SEM (cell line): ENCODE measurements around the genes SYTL3 and IGF2R.

DNA sequence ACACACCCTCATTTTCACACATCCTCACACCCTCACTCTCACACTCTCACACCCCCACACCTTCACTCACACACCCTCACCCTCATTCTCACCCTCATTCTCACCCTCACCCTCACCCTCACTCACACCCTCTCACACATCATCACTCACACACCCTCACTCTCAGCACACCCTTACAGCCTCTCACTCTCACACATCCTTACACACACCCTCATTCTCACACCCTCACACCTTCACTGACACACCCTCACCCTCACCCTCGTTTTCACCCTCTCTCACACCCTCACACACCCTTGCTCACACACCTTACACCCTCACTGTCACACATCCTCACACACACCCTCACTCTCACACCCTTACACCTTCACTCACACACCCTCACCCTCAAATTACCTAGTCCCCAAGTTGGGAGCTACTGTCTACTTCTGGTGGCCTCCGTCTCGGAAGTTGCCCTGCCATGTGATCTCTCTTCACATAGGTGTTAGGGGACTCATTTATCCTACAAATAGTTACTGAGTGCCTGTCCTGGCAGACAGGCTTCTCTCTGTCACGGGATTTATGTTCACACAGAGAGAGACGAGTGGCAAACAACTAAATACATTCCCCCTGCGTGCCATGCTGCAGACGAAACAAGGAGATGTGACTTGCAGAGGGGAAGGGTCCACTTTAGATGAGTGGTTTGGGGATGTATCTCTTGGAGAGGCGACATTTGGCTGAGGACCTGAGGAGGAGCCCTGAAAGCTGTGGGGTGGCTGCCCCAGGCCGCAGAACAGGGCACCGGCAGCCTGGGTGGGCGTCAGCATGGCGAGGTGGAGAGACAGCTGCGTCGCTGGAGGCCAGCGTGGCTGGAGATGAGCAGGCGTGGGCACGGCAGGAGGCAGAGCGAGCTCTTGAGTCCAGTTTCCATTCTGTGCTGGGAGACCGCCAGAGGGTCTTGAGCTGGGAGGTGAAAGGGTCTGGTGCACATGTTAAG, 17.4 kb downstream of the DYNLT1 start:
- PRO-cap = no peak

DNA sequence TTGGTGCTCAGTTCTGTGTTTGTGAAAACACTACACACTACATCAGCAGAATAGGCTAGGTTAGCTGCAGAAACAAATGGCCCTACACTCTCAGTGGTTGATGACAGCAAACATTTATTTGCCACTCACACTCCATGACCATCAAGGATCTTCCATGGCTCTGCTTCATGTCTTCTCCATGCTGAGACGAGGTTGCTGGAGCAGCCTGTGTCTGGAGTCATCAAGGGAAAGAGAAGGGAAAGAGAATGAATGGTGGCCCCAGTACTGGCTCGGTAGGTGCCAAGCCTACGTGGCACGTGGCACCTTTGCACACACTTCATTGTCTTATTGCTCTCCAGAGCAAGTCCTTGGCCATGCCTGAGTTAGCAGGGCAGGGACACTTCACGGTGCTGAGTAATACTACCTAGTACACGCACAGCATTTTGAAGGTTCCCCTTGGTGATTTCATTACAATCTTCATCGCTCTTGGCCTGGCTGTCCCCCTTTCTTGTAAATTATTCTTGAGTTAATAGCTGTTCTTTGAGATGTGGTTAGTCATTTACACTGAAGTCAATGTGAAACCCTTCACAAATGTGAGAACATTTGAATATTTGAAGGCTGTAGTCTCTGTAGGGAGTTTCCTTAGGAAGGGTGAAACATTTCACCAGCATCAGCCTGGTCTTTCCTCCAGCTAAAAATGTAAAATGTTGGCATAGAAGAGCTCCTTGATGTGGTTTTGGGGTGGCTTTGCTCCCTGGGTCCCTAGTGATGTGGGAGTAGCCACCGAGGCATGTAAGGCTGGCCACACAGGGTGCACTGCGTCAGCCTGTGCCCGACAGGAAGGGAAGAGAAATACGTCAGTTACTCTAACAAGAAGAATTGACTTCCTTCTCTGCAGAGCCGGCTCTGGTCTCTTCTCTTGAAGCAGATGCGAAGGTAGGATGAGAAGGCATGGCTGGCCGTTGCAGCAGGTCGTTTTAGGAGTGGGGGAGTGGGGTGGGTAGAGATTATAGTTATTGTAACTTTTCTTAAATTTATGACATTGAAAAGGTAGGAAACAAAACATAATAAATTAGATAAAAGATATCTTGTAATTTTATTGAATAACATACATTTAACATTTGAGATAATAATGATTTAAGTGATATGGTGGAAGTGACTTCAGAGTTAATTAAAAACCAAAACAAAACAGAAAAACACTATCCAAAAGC, at the start of gene SYTL3:
Gene SYTL3, plus strand, starts transcription at position 891 of the 1,190 bp plus-strand sequence.
- PRO-cap = bidirectional peak, plus-strand start at position 906 of the sequence, minus-strand start at position 680 of the sequence

DNA sequence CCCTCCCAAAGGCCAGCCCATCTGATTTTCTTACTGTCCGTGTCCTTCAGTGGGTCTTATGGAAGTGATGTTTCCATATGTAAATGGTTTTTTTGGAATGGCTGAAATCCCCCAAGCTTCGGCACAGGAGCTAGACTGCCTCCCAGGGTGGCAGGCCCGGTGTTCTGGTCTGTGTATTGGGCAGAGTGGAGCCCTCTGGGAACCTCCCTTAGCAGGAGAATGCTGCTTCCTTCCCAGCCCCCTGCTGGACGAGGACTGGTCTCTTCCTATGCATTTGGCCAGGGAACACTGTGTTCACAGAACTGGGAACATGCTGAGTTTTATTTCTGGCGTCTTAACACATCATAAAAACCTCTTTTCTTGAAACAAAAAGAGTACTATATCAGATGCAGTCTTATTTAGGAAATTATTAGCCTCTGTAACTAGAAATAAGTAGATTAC, 56.5 kb downstream of the SYTL3 start:
- PRO-cap = no peak

DNA sequence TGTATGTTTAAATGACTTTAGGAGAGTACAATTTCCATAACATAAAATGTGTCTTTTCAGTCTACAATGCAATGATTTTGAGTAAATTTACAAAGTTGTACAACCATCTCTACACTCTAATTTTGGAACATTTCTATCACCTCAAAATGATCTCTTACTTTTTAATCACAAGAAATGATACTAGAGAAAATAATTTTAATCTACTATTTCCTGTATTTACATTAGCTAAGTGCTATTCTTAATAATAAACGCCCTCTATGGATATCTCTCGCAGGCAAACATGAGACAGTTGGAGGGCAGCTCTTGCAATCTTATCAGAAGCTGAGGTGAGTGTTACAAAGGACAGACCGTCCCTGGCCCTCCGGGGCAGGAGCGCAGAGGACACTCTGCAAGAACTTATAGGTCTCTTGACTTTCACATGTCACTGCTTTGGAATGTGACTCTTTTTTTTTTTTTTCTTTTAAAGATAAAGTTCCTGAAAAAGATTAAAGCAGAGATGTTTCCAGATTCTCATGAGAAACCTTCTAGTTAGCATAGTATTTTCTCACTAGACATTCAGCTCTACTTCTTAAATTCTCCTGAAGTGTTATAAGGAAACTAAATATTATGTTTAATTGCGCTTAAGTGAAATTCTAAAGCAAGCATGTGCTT, 57.2 kb downstream of the SYTL3 start:
- PRO-cap = no peak

- PRO-cap = no peak
Measured at GRCh38 chr6:158751786-158752436, 67.3 kb downstream of the EZR start.

DNA sequence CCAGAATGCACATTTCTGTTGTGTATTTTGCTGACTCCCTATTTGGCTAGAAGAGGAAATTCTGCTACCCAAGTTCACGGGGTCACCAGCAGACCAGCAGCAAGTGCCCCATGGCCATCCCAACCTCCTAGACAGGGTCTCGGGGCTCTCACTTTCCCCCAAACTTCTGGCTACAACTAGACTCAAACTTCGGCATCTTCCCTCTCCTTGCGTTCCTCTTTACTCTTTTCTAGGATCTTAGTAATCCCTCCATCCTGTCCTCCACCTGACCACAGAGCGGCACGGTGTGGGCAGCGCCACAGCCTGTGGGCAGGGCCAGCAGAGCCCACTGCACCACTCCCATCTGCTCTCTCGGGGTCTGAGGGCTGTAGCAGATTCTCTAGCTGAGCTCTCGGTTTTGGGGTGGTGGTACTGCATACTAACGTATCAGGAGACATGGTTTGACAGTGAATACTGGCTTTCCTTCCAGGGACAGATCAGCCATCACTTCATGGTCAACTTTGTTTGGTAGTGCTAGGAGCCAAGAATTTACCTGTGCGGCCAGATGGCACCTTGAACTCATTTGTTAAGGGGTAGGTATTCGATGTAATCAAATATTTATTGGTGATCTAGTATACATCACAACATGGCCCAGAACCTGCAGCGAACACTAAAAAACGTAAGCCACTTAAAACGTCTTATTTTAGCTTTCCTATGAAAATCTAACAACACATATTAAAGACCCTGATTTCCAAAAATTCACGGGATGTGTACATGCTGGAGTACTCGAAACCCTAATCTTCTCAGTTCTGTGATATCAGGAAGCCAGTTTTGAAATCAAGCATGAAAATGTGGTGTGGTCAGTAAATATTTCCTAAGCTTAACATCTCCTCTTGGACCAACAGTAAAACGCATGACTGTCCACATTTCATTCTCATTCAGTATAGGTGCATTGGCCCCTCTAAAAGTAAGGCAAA, 57.3 kb downstream of the EZR start:
- PRO-cap = no peak

GRCh38 chr6:158769284-158770152, 49.6 kb downstream of the EZR start:
- PRO-cap = no peak

GRCh38 chr6:158801362-158802292, 17.5 kb downstream of the EZR start:
- PRO-cap = no peak

DNA sequence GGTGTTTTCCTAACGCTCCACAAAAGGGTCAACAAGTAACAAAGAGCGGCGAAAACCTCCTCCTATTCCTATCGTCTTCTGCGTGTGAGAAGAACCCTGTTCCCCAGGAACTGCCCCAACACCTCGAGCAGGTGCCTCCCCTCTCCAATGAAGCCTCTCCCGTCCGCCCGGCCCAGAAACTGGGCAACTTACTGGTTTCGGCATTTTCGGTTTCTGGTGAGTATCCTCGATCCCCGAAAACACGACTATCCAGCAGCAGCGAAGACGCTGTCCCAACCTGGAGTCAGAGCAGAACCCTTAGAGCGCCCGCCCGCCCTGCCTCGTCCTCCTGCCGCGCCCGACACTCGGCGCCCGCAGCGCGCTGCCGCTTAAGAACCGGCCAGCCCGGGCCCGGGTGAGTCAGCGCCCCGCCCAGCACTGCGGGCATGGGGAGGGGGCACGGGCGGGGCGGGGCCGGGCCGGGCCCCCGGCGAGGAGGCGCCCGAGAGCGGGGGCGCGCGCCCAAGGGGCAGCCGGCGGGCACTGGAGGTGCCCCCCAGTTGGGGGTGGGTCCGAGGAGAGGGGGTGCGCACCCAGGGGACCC, 1.2 kb downstream of the EZR start:
- PRO-cap = bidirectional peak, plus-strand start at position 484 of the sequence, minus-strand start at position 346 of the sequence

DNA sequence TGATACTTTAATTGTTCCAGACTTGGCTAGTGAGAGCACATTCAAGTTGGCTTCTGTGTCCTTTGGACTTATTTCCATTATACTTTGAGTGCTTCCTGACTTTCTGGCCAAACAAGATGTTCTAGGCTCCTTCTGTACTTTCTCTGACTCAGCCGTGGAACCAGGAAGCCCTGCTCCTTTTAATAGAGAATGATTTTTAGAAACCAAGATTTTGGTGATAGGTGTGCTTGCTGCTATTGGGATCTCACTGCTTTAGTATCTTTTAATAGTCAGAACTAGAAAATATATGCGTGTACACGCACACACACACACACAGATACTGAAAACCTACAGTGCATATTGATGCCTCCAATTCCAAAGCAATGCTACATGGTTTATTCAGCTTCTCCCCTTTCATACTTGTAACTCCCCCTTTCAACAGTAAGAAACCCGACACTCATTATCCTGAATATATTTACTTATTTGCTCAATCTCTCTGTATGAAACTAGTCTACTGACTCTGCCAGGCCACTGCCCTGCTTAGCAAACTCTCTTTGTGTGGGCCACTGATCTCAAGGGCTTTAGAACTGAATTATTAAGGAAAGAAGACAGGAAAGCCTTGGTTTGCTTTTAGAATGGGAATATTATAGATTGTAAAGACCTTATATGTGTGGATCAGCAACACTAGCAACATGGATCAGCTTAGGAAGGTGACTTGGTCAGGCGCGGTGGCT, 42.7 kb upstream of the EZR start:
- PRO-cap = no peak

- PRO-cap = unidirectional peak, minus-strand start at chr6:158868287
Measured at GRCh38 chr6:158868094-158868433, 48.9 kb upstream of the EZR start.

GRCh38 chr6:158897217-158897688, 78.1 kb upstream of the EZR start:
- PRO-cap = no peak

DNA sequence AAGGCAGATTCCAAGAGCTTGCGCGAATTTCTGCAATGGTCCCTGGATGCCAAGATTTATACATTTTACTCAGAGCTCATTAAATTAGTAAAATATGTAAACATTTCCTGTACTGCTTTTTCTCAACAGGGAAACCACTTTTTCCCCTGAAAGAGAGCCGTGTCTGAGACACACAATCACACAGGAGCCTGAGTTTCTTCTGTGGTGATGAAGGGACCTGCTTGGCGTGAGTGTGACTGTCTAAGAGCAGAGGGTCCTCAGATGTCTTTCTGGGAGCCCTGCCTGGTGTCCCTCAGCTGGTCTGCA, 12.1 kb upstream of the TAGAP start:
- PRO-cap = no peak

- PRO-cap = no peak
Measured at GRCh38 chr6:159063858-159064188, 19.0 kb upstream of the TAGAP start.

DNA sequence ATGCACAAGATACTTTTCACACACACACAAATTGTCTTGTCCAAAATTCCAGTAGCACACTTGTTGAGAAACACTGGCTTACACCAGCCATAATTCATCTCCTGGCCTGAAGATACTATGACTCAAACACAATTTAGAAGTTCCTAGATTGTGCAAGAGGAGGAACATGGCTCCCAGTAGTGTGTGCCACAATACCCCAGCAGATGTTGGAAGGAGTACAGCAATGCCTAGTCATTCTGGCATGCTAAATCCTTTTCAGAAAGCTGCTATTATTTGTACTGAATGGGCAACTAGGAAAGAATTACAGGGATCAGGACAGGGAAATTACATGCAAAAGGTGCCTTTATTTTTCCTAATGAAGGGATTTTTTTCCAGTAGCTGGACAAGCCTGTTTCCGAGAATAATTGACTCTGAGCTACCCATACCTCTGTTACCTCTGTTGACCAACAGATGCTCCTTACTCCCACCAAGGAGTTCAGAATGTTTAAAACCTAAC, 10.5 kb upstream of the WTAP start:
- PRO-cap = no peak

GRCh38 chr6:159777313-159778309, 11.8 kb downstream of the TCP1 start:
- PRO-cap = no peak

DNA sequence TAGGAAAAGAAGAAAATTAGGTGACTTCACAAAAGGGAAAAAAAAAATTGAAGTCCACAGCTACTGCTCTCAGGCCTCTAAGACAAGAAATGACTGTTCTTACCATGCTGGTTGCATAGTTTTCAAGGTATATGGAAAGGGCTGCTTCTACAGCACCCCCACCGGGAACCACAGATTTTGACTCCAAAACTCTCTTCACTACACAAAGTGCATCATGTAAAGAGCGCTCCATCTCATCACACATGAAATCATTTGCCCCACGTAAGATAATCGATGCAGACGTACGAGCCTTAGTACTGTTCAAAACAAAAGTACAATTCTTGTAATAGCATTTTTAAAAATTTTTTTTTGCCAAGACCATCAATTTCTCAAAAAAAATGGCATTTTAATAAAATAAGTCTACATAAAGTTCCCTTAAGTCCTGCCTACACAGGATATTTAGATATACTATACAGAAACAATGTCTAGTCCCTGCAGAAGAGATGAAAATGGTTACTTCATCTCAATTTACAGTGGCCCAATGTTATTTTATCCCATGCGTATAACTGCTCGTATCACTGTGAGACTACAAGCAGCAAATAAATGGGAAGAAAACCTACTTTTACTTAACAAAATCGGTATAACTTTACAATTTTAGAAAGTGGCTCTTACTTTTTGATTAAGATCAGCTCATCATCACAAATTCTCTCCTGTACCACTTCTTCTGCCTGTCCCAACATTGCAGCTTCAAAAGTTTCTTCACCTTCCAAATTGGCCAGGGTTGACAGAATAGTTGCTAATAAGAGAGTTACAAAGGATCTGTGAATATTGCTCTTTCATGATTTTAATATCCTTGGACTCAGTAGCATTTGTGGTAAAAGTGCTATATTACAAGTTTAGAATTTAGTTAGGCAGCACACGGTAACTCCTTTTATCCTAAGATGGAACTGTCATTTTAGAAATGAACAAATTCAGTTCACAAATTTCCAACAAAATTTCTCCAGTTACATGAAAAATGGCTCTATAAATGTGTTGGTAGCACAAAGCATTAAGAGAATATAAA, 9.3 kb downstream of the TCP1 start:
- PRO-cap = no peak

DNA sequence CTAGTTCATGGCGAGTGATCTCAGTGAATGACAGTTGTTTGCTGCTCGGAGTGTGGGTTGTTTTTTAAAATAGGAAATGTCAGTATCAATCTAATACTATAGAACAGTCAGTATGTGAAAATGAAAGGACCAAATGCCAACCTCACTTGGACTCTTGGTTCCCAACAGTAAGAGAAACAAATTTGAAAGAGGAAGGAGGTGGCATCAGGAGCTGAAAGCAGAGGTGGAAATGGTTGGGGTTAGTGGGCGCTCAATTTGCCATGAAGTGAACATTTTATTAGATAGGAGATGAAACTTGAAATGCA, 1.6 kb upstream of the PNLDC1 start:
- PRO-cap = no peak

- PRO-cap = bidirectional peak, plus-strand start at chr6:159969106, minus-strand start at chr6:159968929; bidirectional peak, plus-strand start at chr6:159969657, minus-strand start at chr6:159969359; bidirectional peak, plus-strand start at chr6:159969790, minus-strand start at chr6:159969673; bidirectional peak, plus-strand start at chr6:159970158, minus-strand start at chr6:159969865
Measured at GRCh38 chr6:159968788-159969917, at the start of gene IGF2R. Gene IGF2R, plus strand, starts transcription at chr6:159969082.

DNA sequence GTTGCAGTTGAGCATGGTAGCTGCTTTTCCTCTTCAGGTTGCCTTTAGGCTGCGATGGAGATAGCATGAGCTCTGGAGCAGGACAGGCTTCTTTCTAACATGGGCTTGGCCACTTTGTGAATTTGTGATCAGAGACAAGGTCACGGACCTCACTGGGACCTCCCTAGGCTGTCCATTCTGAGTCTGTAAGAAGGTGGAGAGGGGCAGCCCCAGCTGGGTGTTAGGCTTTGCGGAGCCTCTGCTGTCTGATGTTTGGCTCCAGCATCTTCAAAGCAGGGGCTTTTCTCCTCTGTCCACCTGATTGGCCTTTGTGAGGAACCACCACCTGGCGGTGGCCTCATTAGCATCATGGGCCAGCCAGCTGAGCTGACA, 11.4 kb downstream of the IGF2R start:
- PRO-cap = no peak